Cardiac septum (tissue), 1 donor: ENCODE measurements around a stretch of chr2.

DNA sequence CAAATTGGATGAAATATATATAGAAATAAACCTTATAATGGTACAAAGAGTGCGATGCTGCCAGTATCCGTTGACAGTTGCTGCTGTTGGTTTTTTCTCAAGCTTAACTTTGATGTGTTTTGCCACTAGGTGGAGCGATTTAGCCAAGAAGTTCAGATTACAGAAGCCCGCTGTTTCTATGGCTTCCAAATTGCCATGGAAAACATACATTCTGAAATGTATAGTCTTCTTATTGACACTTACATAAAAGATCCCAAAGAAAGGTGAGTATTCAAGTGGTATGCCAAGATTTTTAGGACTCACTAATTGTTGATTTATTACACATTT is 2.0 kb downstream of the RRM2 start:
- PRO-cap: no peak

DNA sequence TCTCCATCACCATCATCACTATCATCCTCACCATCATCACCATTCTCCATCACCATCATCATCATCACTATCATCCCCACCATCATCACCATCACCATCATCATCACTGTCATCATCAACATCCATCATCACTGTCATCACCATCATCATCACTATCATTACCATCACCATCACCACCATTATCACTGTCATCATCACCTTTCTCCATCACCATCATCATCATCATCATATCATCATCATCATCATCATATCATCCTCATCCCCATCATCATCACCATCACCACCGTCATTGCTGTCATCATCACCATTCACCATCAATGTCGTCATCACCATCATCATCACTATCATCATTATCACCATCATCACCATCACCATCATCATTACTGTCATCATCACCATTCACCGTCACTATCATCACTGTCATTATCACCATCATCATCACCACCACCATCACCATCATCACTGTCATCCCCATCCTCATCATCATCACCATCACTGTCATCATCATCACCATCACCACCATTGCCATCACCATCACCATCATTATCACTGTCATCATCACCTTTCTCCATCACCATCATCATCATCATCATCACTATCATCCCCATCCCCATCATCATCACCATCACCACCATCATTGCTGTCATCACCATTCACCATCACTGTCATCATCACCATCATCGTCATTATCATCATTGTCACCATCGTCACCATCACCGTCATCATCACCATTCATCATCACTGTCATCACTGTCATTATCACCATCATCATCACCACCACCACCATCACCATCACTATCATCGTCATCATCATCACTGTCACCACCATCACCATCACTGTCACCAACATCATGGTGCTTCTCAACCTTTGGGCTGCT is 9.6 kb downstream of the HPCAL1 start:
- PRO-cap: no peak

DNA sequence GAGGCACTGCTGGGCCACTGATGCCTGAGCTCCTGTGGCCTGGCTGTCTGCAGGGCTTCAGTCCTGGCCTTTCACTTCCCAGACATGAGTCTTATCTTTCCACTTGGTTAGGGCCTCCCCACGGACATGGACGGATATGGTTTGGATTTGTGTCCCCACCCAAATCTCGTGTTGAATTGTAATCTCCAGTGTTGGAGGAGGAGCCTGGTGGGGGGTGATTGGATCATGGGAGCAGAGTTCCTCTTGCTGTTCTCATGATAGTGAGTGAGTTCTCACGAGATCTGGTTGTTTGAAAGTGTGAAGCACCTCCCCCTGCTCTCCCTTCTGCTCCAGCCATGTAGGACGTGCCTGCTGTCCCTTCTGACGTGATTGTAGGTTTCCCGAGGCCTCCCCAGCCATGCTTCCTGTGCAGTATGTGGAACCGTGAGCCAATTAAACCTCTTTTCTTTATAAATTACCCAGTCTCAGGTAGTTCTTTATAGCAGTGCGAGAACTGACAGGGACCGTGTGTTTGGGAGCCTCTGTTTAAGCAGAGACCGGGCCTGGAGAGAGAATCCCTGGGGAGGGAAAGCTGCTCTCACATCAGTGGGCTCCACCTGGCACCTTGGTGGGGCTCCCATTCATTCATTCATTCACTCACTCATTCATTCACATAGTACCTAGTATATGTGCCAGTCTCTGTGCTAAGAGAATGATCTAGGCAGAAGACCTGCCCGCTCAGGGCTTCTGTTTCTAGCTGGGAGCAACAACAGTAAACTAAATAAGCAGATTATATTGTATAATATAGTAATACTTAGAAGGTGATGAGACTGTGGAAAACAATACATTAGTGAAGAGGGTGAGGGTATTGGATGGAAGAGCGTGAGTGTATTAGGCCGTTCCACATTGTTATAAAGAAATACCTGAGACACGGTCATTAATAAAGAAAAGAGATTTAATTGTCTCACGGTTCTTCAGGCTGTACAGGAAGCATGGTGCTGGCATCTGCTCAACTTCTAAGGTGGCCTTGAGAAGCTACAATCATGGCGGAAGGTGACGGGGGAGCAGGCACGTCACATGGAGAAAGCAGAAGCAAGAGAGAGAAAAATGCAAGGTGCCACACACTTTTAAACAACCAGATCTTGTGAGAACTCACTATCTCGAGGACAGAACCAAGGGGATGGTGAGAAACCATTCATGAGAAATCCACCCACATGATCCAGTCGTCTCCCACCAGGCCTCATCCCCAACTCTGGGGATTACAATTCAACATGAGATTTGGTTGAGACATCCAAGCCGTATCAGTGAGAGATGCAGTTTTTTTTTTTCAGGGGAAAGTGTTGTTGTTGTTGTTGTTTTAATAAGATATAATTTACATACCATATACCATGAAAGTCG is 17.9 kb downstream of the HPCAL1 start:
- PRO-cap: no peak

DNA sequence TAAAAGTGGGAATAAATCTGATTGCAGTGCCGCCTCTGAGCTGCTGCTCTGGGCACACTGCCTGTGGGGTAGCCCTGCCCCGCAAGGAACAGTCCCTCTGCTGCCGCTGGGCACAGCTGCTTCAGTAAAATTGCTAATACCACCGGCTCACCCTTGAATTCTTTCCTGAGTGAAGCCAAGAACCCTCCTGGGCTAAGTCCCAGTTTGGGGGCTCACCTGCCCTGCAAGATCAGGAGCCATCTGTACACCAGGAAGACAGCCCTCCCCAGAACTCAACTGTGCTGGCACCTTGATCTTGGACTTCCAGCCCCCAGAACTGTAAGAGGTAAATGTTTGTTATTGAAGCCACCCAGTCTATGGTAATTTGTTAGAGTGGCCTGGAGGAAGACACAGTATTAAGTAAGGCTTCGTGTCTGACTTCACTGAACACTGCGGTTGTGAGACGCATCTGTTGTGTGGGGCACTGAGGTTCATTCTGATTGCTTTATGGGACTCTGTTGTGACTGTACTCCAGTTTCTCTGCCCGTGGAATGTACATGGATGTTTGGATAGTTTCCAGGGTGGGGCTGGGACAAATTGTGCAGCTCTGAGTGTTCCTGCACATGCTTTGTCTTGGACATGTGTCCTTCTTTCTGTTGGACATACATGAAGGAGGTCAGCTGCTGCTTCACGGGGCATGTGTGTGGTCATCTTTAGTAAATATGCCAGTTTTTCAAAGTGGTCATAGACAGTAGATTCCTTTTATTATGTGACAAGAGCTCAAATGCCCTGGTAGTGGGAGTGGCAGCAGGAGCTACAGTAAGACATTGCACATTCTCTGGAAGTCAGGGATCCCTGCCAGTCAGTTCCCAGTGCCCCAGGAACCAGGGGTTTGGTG is 58.6 kb downstream of the ODC1 start:
- PRO-cap: no peak

DNA sequence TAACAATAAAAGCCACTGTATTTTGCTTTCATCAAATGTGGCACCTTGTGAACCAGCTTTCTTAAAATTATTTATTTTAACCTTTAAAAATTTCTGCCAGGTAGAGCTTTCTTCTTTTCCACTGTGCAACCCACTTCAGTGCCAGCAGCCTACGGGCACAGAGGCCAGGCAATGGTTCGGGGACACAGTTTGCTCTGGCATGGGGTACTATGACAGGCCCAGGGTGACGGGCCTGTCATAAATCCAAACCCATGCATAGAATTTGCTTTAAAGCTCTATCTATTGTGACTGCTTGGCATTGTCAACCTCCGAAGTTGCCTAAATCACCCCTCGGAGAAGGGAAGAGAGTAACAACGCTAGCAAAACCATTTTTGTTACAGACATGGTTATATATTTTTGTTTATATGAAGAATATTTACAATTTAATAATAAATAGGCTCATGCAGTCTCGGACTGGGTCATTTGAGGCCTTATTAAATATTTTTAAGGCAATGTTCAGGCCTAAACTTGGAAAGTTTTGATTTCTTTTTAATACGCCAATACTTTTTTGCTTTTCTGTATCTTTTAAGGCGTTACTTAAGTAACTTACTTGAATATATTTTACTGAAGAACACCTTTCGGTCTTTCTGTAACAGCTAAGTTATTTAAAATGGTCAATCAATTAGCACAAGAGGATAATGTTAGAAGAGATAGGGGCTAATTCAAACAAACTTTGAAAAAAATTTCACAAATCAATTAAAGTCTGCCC is 1.4 kb downstream of the ODC1 start:
- PRO-cap: no peak

- PRO-cap: no peak
These were observed 41.2 kb downstream of the ATP6V1C2 start for GRCh38 chr2:10762536-10763224.

DNA sequence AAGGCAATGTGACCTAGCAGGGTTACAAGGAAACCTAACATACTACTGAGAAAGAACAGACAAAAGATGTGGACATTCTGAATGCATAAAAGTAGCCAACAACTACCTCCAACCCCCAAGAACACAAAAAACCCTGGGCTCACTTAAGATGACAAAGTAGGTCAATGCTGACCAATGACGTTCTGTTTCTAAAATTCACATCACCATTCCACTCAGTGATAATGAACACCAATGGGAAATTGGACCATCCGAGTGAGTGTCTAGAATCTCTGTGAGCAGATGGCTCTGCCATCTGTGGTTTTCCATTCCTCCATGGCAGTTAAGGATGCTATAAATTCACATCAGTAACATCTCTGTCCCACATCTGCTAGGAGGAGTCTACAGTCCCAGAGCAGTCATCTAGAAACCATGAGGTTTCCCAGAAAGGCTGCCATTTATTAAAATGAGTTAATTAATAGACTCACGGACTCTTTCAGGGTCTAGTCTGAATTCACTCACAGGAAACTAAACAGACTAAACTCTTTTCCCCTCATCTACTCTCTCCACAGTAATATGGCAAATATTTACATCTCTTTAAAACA is 1.8 kb downstream of the PDIA6 start:
- PRO-cap: unidirectional peak, plus-strand start at position 247 of the sequence

GRCh38 chr2:10873173-10873479 is 38.6 kb upstream of the KCNF1 start:
- PRO-cap: bidirectional peak, plus-strand start at chr2:10873595, minus-strand start at chr2:10873389

- PRO-cap: no peak
These were observed 26.3 kb upstream of the KCNF1 start for GRCh38 chr2:10885322-10886012.

- PRO-cap: no peak
These were observed 42.2 kb downstream of the SLC66A3 start for GRCh38 chr2:11197301-11197975.

DNA sequence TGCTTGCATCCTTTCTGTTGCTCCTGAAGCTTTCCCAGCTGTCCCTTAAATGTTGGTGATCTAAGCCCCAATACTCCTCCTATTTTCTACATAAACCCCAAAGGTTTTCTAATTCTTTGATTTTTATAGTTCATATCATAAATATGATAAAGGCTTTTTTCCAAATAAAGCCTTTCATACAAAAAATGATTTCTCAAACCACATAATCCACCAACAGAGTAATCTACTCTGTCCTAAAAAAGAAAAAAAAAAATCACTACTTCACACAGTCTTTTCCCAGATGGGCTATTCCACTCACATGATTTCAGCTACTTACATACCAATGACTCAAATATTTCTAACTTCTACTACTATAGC is 57.2 kb downstream of the SLC66A3 start:
- PRO-cap: no peak

- PRO-cap: no peak
These were observed 80.4 kb downstream of the SLC66A3 start for GRCh38 chr2:11235522-11236225.

- PRO-cap: no peak
These were observed 40.5 kb downstream of the ROCK2 start for GRCh38 chr2:11303779-11304398.

DNA sequence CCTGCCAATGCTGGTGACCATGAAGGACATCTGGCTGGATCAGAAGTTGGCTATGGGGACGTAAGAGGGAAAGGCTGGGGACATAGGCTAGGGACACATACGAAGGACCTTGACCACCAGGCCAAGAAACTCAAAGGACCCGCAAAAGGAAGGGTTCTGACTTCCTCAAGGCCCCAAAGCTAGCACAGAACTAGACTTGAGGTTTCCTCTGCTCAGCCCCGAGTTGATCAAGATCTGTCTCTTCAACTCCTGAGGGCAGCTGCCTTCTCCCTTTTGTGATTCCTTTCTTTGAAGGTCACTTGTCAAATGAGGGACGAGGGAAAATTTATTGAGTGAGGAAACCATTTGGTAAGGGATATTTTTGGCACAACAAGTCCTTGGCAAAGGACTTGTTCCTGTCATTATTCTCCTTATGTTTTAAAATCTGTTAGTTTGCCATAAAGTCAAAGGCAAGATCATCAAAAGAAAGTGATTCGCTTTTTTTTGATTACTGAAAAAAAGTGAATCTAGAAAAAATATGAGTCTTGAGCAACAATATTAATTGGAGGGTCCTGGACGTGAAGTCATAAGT is 12.3 kb upstream of the ROCK2 start:
- PRO-cap: unidirectional peak, minus-strand start at position 153 of the sequence

DNA sequence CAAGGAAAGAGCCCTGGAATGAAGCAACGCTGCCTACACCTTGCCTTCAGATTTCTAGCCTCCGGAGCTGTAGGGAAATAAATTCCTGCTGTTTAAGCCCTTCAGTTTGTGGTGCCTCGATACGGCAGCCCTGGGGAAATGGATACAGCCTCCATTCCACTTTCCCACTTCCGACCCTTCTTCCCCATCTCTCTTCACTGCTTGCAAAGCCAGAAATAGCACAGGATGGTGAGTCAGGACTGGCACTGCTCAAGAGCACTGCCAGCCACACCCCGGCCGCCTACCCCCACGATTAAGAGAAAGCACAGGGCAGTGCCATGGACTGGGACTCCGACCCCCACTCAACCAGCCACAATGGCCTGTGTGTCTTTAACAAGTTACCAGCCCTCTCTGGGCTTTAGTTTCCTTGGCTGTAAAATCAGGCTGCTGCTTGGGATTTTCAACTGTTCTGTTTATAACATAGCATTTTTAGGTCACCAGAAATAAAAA is 41.8 kb upstream of the ROCK2 start:
- PRO-cap: no peak

- PRO-cap: no peak
These were observed 44.1 kb upstream of the ROCK2 start for GRCh38 chr2:11388557-11388923.

- PRO-cap: unidirectional peak, minus-strand start at chr2:11395447; bidirectional peak, plus-strand start at chr2:11395568, minus-strand start at chr2:11395447
These were observed 50.9 kb upstream of the ROCK2 start for GRCh38 chr2:11395267-11395801.

DNA sequence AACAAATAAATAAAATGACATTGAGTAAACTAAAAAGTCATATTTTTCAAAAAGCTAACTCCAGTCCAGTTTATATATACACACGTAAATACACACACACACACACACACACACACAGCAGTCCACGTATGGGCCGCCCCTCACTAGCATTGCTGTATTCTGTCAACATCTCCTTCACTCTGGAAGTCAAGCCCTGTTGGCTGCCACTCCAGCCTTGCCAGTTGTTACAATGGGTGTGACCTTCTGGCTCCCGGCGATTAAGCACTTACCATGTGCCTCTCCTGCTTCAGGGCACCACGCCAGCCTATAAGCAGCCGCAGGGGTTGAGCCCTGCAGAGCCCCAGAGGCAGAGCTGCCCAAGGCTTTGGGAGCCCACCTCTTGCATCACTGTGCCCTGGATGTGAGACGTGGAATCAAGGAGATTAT is 54.2 kb upstream of the ROCK2 start:
- PRO-cap: no peak

- PRO-cap: no peak
These were observed 20.1 kb downstream of the GREB1 start for GRCh38 chr2:11553925-11554307.

DNA sequence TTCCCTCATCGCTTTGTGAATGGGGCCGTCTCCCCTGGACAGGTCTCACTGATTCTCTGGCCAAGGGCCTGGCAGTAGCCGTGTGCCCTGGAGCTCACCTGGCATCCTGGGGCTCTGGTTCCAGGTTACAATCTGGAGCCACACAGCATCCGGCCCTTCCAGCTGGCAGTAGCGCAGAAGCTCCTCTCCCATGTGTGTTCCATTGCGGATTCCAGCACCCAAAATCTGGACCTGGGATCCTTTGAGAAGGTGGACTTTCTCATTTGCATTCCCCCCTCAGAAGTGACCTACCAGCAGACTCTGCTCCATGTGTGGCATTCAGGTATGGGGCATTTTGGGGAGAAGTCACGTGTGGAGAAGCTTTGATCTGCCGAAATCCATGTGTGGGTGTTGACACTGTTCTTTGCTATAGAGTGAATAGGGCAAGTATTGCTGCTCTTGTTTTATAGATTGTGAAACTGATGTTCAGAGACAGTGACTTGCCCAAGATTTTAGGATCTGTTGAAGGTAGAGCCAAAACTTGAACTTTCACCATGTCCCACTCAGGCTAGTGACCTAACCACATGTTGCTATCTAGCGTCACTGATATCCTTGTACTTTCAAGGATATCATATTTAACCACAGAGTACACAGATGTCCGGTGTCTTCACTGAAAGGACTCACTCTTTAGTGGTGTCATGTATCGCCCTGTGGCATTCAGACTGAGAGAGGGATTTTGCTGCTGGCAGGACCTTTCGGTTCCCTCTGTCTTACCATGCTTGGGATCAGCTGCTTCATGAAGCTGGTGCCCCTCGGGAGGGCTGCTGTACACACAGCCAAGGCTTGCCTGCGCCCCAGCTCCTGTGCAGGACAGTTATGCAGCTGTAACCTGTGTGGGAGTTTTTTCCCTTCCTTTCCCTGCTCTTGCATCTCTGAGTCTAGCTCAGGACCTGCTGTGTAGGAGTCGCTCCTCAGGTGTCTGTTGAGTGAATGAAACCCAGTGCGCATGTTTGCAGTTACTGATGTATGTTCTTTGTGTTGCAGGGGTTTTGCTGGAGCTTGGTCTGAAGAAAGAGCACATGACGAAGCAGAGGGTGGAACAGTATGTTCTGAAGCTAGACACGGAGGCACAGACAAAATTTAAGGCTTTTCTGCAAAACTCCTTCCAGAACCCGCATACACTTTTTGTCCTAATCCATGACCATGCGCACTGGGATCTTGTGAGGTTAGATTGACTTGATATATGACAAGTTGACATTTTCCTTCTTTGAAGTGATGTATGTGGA is 64.2 kb downstream of the GREB1 start:
- PRO-cap: no peak